ENCODE measurements around the gene TMEM160.

DNA sequence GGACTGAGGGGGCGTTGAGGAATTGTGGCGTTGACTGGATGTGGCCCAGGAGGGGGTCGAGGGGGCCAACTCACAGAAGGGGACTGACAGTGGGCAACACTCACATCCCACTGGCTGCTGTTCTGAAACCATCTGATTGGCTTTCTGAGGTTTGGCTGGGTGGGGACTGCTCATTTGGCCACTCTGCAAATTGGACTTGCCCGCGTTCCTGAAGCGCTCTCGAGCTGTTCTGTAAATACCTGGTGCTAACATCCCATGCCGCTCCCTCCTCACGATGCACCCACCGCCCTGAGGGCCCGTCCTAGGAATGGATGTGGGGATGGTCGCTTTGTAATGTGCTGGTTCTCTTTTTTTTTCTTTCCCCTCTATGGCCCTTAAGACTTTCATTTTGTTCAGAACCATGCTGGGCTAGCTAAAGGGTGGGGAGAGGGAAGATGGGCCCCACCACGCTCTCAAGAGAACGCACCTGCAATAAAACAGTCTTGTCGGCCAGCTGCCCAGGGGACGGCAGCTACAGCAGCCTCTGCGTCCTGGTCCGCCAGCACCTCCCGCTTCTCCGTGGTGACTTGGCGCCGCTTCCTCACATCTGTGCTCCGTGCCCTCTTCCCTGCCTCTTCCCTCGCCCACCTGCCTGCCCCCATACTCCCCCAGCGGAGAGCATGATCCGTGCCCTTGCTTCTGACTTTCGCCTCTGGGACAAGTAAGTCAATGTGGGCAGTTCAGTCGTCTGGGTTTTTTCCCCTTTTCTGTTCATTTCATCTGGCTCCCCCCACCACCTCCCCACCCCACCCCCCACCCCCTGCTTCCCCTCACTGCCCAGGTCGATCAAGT is 8.8 kb downstream of the CALM3 start:
- PRO-cap, result no peak

- PRO-cap, result no peak
Observed at GRCh38 chr19:46623351-46624221, 1.3 kb downstream of the PTGIR start.

- PRO-cap, result no peak
Observed at GRCh38 chr19:46730571-46731574, 14.0 kb upstream of the PRKD2 start.

DNA sequence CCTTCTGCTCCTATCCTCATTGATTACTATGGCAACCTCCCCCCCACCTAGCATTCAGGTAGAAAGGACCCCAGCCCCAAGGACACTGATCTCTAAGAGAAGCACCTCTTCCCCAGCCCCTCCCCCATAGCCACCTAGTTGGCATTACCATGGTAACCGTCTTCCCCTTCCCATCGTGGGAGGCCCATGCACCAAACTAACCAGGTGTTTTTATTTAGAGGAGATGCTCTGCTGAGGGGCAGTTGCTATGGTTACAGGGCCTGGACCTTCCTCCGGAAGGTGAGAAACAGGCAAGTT is 714 bp upstream of the STRN4 start:
- PRO-cap, result no peak

DNA sequence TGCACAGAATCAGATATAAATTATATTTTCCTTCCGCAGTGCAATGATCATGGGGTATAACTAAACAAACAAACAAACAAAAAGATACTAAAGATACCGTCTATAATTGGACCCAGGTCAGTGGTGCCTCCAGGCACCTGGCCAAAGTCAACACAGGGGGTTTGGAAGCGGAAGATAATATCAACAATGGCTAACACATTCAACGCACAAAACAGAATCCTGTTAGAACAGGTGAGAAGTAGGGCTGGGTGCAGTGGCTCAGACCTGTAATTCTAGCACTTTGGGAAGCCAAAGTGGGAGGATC is 17.5 kb downstream of the SLC1A5 start:
- PRO-cap, result no peak

GRCh38 chr19:46796354-46796801 is 8.0 kb upstream of the SLC1A5 start:
- PRO-cap, result no peak

- PRO-cap, result no peak
Observed at GRCh38 chr19:46845904-46846733, 4.5 kb downstream of the AP2S1 start.

DNA sequence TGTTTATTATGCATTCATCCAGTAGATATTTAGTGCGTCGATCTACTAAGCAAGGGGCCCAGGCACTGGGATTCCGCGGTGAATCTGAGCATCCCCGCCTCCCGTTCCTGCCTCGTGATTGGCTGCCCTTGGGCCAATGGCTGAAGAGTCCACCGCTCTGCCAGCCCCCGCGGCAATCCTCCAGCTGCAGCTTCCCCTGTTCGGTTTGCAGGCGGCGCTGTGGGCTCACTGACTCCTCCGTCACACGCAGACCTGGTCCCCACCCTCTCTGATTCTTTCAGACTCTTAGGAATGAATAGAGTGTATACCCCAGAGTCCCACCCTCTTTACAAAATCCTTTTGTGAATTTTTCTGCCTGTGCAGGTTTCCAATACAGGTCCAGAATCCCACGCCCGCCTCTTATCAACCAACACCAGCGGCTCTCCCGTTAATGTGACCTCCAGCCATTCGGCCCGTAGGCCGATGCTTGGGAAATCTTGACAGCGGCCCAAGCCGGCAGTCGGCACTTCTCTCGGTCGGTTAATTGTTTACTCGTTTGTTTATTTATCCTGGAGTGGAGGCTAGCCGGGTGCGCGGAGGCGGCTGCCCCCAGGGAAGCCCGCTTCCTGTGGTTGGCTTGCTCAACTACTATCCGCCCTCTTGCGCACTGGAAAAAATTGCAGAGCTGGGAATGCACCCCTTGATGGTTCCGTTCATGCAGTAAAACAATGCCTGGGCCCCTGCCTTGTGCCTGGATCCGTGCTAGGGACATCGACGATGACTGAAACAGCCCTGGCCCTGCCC is 4.5 kb upstream of the ARHGAP35 start:
- PRO-cap, result bidirectional peak, plus-strand start at position 656 of the sequence, minus-strand start at position 517 of the sequence

- PRO-cap, result no peak
Observed at GRCh38 chr19:46859671-46859970, 1.2 kb upstream of the ARHGAP35 start.

GRCh38 chr19:47048339-47049099 is at the start of gene TMEM160:
TSS of gene TMEM160 (minus strand) at chr19:47048624.
- PRO-cap, result bidirectional peak, plus-strand start at chr19:47048836, minus-strand start at chr19:47048645

- PRO-cap, result no peak
Observed at GRCh38 chr19:47100060-47100573, 13.5 kb downstream of the ZC3H4 start.

DNA sequence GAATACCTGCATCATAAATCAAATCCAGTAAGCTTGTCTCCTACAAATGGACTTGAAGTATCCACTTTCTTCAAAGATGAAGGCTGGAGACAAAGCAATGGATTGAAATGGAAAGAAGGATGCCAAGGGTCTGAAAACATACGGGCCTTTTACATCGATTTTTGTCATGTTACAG is 3.4 kb downstream of the ZC3H4 start:
- PRO-cap, result unidirectional peak, plus-strand start at position 73 of the sequence

DNA sequence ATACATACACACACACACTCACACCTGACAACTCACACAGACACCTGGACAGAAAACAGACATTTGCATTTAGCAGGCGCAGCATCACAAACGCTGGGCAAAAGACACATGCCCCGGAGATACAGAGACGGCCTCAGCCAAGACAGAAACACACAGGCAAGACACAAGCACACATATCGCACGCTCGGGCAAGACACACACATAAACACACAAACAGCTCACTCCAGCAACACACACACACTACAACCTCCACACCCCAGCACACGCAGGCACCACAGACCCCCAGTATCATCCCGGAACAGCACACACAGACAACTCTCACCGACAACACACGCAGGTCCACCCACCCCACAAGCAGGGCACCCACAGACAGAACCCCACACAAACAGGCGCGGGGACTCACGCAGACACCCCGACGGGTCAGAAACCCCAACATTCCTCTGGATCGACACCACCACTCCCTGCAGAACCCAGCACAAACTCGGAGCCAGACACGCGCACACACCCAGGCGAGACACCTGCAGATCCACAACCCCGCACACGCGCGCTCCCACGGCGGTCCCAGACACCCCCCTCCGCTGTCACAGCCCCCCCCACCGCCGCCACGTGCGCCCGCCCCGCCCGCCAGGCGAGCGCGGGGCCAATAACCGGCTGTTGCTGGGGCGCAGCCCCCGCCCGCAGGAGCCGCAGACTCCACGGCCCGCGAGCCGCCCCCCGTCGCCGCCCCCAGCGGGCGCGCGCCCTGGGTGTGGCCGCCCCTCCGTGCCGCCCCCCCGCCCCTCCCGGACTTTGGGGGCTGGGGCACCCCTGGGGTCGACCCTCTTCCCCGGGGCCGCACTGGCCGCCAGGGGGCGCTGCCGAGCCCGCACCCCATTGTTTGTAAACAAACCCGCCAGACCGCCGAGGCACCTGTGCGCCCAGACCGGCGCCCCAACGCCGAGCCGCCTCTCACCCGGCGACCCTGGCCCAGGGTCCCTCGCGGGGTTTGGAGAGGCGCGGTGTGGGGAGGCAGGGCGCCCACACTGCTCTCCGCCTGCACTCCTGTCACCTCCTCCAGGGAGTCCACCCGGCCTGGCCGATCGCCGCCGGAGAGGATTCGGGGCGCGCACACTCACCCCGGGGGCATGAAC is 820 bp downstream of the BBC3 start:
- PRO-cap, result unidirectional peak, minus-strand start at position 542 of the sequence; bidirectional peak, plus-strand start at position 895 of the sequence, minus-strand start at position 722 of the sequence

- PRO-cap, result no peak
Observed at GRCh38 chr19:47369805-47370589, 20.9 kb downstream of the DHX34 start.

GRCh38 chr19:47489805-47490251 is 5.8 kb upstream of the KPTN start:
- PRO-cap, result no peak

GRCh38 chr19:47506817-47507338 is 8.0 kb downstream of the NAPA start:
- PRO-cap, result no peak

DNA sequence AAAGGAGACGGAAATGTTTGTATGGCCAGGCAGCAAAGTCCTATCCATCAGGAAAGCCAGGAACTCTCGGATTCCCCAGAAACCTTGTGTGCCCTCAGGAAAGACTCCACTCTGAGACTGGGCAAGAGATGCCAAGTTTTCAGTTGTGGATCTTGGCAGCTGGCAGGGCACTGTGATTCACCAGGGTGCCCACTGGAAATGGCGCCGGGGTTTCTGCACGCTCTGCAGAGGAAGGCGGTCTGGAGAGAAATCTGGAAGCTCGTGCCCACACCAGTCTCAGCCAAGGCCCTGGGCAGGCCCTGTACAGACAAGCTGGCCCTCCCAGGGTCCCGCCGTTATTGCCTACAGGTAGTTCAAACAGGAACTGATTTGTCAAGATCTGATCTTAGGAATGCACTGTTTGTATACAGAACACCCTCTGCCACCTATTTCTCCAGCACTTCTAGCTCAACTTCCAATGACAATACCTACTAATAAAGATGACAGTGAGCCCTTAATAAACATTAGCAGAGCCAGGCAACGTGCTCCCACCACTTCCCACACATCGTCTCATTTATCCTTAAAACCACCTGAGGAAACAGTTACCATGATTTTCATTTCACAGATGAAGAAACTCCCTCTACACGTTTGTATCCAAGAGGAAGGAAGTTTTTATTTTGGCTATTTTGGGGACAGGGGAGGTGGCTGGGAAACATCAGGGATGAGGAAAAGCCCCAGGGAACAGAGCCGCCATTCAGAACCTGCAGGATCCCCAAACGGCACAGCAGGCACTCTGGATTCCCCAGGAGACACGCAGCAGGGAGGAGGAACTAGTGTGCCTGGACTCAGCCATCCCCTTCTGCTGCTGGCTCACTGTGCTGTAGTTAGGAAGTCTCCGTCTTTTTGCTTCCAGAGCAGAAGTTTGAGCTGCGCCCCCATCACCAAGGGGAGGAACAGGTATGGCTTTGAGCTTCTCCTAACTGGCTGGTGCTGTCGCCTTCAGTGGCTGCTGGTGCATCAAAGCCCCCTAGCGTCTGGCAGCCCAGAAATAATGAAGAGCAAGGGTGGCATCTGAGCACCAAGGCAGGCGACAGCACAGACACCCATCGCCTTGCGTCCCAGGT is 4.6 kb downstream of the NAPA start:
- PRO-cap, result no peak

DNA sequence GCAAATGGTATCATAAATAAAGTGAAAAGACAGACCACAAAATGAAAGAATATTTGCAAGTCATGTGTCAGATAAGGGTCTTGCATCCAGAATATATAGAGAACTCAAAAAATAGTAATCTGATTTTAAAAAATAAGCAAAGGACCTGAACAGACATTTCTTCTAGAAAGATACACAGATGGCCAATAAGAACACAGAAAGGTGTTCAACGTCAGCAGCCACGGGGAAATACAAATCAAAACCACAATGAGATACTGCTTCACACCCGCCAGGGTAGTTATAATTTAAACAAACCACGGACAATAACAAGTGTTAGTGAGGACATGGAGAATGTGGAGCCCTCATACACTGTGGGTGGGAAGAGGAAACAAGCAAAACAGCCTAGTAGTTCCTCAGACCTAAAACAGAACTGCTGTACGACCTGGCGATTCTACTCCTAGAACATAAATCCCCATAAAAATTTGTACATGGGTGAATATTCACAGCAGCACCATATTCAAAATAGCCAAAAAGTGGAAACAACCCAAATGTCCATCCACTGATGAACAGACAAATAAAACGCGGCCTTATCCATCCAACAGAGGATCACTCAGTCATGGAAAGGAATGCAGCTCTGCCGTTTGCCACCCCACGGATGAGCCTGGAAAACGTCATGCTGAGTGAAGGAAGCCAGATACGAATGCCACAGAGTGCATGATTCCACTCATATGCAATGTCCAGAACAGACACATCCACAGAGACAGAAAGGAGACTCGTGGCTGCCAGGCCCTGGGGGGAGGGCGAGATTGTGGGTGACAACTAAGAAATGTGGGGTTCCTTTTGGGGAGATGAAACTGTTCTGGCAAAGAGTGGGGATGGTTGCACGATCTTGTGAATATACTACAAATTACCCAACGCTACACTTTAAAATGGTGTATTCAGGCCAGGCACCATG is 26.9 kb upstream of the NAPA start:
- PRO-cap, result unidirectional peak, plus-strand start at position 315 of the sequence

GRCh38 chr19:47600510-47601172 is 8.3 kb upstream of the BICRA start:
- PRO-cap, result bidirectional peak, plus-strand start at chr19:47600630, minus-strand start at chr19:47600346

- PRO-cap, result no peak
Observed at GRCh38 chr19:47623997-47624609, 15.2 kb downstream of the BICRA start.